Mononuclear cell (primary cell): ENCODE measurements around the genes MINDY3 and PTER.

GRCh38 chr10:15333852-15334449 is 37.1 kb downstream of the FAM171A1 start:
- RRBS = no CpG with 5 or more reads among the region's 6 CpGs

DNA sequence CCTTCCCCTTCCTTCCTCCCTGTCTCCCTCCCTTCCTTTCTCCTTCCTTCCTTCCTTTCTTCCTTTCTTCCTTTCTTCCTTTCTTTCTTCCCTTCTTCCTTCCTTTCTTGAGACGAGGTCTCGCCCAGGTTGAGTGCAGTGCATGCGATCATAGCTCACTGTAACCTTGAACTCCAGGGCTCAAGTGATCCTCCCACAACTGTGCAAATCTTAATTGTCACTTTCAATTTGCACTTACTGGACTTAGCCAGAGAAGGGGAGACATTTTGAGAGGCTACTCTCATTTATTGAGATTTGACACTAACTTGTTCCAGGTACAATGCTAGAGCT is 157.9 kb upstream of the FAM171A1 start:
- RRBS = no CpG with 5 or more reads among the region's 3 CpGs

DNA sequence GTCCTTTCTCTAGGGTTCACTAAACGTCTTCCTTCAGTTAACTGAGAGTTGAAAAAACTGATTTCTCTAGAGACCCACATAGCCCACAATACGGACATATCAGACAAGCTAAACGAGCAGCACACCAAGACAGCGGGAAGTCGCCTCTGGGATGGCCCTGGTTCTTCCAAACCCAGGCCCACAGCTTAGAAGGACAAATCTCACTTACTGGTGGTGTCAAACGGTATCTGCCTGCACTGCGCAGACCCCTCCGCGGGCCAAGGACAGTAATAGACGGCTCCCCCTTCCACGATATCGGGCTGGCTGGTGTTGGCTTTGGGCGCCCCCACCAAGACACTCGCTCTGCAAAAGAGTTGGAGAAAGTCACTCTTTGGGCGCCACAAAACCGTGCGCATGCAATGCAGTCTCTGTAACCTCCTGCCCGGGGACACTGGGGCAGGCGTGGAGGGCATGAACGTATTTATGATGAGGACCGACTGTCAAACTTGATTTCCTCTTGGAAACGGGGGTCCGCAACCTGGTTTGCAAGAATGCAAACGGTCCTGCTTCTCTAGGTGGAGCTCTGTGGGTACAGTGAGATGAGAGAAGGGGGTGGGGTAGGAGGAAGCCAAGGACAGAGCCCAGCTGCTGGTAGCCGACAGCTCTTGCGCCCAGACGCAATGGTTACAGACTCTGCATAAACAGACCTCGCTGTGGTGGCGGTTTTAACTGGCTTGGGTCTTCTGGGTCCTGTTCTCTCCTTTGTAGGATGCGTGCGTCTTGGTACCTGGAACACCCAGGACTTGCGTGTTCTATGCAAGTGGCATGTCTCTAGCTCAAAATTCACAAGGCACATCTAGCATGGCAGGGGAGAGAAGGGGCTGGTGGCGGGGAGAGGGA is 925 bp downstream of the ITGA8 start:
- RRBS = no CpG with 5 or more reads among the region's 33 CpGs

DNA sequence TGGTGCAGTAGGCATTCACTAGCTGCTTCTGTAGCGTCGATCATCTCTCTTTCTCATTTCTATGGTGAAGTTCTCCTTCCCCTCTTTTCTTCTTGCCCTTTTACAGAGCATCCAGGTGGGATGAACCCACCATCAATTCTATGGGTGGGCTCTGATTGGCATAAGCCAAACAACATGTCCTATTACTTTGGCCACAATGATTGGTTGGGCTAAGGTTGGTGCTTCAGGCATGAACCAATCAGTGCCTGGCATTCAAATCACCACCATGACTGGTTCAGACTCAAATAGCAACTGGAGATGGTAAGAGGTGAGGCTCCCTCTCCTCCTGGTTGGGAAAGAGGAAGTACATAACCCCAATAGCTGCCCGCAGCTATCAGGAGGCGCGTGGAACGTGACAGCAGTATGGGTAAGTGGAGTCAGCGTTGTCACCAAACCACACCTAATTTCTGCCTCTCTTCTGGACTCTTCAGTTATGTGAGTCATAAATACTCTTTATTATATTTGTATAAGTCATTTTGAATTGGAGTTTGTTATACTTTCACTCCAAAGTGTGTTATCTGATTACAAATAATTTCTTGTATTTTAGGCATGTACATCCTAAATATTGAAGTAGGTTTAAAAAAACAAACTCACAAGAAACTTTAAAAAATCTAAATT is 17.9 kb upstream of the ITGA8 start:
- RRBS = no CpG with 5 or more reads among the region's 7 CpGs

GRCh38 chr10:15851528-15852258 is 8.6 kb downstream of the MINDY3 start:
- RRBS = no CpG with 5 or more reads among the region's 6 CpGs

GRCh38 chr10:15859690-15860732 is at the start of gene MINDY3:
MINDY3 (minus strand) TSS chr10:15860507.
- RRBS = 2% methylated on average over 21 of the region's 55 CpGs

GRCh38 chr10:16436877-16437843 is at the start of gene PTER:
PTER (plus strand) TSS chr10:16437010.
- RRBS = 1% methylated on average over 6 of the region's 45 CpGs

DNA sequence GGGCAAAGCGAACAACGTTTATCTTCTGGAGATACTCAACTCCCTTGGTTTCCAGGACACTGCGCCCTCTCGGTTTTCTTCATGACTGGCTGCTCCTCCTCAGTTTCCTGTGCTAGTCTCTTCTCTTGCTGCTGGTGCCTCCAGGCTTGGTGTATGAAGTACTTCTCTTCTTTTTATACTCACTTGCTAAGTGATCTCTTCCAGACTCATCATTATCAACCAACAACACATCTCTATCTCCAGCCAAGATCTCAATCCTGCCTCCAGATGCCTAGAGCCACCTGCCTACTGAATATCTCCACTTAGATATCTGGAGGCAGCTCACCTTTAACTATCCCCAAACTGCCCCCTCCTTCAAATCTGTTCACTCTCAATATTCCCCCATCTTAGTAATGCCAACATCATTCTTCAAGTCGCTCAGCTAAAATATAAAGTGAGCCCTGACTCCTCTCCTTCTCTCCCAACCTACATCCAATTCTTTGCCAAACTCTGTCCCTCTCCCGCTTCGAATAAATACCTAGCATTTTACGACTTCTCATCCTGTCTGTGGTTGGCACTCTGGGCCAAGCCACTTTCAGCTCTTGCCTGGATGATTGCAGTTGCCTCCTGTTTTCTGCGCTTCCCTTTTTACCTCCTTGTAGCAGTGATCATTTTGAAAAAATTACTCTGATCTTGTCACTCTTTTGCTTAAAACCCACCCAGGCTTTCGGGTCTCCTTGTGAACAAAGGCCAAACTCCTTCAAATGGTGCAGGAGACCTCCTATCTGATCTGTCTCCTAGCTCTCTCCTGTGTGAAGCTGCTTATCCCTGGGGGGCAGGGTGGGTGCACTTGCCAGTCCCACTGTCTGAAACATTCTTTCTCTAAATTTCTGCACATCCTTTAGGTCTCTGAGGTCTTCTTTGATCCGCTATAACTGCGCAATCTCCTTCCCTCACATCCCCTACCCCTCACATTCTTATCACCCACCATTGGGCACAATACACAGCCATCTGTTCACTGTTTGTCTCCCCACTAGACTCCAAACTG is 114.6 kb upstream of the C1QL3 start:
- RRBS = no CpG with 5 or more reads among the region's 12 CpGs

DNA sequence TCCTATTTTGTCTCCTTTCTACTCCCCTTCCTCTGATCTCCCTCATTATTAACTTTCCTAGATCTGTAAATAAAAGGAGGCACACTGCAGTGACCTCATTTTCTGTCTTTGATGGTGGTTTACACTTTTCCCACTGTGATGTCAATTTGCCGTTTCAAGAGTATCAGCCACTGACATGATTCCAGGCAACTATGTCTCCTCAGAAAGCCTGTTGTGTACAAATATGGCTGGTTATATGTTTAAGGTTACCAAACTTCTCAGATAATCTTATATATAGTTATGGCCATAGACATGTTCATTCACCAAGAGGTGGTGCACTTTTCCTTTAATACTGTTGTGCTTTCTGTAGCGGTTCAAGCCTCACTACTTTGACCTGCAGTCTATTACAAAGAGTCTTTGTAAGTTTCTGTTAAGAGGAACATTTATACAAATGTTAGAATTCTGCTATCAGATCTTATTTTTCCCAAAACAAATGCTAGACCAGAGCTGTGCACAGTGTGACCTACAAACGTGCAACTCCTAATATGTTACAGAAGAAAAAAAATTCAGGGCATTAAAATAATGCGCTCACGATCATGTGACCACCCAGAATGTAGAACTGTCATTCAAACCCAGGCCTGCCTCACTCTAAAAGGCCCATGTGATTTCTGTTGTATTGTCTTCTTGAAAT is 147.1 kb upstream of the C1QL3 start:
- RRBS = no CpG with 5 or more reads among the region's 5 CpGs

DNA sequence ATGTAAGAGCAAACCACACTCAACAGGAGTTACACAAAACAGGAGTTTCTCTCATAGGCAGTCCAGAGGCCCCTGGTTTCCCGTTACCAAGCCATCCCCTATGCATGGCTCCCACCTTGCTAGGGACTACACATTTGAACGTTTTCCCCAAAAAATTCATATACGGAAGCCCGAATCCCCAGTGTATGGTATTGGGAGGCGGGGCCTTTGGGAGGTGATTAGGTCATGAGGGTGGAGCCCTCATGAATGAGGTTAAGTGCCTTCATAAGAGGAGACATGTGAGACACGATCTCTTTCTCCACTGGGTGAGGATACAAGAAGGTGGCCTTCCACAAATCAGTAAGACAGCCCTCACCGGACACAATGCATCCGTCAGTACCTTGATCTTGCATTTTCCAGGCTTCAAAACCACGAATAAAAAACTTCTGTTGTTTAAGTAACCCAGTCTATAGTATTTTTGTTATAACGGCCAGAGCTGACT is 29.0 kb downstream of the RSU1 start:
- RRBS = no CpG with 5 or more reads among the region's 10 CpGs

- RRBS = no CpG with 5 or more reads among the region's 7 CpGs
Observed at GRCh38 chr10:16992794-16993121, 136.9 kb downstream of the CUBN start.

DNA sequence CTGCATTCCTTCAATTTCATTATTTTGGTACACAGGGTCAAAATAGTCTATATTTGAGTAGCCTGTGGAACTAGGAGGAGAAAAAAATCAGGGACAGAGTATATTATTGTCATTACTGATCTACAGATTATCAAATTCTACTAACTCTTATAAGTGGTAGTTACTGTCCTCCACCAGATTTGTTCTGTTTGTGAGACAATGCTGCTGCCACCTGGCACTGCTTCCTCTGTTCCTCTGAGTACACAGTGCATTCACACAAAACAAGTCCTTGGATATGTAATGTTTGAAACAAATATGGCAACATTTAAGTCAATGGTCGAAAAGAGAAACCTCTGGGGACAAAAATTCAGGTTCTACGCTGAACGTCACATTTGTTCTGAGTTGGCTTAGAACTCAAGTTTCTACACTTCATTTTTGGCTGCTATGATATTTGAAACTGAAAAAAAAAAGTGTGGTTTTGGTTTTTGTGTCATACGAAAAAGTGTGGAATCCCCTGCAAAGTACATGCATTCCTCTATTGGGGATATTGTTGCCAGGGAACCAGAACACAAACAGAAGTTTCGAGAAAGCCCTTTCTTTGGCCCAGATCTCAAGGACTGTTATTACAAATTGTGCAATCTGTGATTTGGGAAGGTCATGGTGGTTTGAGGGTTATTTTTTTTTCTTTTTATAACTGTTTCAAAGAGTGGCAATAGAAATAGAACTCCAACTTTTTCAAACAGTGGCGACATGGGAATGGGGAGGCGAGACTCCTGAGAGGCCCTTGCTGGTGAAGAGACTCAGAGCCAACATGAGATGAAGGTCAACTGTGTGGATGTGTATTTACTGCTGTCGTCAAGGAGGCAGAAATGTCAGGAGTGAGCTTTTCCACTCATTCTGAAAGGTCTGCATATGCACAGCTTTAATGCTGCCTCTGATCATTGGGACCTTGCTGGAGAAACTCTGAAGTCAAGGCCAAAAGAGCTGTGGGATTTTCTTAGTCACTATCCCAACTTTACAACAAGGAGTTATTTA is 127.5 kb downstream of the CUBN start:
- RRBS = no CpG with 5 or more reads among the region's 8 CpGs

- RRBS = no CpG with 5 or more reads among the region's 10 CpGs
Observed at GRCh38 chr10:17214687-17215695, 13.1 kb upstream of the VIM start.

DNA sequence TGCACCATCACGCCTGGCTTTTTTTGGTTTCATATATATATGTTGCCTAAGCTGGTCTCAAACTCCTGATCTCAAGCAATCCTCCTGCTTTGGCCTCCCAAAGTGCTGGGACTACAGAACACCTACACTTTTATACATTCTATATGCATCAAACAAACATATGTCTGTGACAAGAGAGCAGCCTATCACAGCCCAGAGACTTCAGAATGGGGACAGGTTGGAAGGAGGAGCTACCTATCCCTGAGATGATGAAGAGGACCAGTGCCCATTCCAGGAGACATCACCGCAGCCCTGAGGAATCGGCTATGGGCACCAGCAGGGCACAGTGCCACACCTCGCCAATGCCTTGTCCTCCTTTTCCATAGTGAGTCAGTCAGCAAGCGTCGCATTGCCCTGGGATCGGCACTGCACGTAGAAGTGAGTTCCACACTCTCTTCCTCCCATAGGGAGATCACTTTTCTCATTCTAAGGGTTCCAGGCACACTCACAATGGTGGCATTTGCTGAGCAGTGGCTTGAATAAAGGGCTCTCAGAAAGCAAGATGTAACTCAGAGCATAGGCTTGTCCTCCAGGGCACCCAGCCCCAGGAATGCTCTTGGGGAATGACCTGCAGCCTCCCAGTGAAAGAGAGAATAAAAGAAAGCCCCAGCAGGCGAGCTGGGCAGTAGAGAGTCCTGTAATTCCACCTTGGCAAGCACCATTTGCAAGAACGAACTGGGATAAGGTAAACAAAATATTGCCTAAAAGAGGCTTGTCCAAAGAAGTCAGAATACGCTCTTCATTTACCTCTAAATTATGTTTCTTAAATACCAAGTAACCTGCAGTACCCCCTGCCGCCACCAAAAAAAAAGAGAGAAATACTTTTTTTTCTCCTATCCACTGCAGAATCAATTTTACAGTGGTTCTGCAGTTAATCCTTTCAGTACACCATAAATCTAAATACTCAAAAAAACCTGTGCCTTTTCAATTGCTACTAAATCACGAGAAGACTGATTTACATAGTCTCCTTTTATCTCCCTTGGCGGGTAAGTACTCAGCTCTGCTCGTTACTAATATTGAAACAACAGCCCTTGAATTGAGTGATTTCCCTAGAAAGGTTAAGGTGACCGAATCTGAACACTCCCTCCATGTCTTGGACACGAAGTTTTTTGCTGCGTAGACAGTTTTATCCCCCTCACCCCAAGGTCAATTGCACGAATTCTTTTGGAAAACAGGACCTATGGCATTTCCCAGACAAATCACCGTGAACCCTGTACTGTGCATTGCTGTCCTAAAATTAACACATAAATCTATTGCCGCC is 969 bp upstream of the VIM start:
- RRBS = no CpG with 5 or more reads among the region's 21 CpGs

DNA sequence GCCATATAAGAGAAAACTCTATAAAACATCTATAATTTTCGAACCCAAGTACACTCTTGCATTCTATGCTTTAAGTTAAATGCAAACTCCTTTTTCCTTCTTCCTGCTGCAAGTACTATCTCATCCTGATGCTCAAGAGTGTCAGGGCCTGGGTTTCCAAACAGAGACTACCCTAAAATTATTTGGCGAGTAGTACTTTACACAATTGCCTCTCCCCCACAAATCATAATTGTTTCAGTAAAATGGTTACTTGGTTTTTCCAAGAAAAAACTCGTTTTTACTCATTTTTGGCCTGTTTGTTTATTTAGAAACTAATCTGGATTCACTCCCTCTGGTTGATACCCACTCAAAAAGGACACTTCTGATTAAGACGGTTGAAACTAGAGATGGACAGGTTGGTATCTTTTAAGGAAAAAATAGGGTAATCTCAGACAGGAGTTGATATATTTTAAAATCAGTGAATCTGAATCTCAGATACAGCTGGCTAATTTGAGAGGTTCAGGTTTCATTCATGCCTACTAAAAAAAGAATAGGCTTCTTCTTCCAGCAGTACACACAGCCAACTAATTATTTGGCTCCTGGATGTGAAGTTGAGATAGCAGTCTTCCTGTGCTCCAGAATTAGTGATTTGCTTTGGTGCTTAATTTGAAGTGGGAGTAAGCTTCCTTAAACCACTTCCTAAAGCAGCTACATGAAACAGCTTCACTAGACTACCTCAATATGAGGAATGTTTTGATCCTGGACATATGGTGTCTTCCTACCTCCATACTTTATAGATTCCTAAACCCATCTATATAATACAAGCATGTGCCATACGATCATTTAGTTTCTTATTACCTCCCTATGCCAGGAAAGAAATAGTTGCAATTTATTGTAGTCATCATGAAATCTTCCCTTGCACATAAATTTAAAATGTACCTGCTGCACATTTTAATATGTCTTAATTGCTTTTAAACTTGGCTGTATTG is 8.2 kb downstream of the VIM start:
- RRBS = no CpG with 5 or more reads among the region's 5 CpGs

DNA sequence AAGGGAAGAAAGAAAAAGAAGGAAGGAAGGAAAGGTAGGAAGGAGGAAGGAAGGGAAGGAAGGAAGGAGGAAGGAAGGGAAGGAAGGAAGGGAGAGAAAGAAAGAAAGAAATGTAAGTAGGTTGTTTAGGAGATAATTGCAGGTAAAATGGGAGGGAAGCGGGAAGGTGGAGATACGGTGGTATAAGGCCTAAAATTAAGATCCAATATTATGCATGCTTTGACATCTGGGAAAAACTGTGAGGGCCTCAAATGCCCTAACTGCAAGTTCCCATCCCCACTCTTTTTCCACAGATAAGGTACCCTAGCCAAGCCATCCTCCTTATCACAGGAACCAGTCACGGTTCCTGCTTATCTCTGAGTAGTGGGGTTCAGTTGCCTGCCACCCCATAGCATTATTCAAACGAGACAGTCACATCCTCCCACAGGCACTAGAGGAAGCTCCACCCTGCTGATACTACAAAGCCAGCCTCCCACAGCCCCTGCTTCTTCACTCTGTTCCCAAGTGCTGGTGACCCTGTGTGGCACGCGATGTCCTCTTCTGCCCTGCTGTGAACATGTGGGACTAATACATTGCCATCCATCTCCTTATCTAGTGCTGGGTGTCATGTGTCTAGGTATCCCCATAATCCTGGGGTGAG is 28.6 kb downstream of the ST8SIA6 start:
- RRBS = no CpG with 5 or more reads among the region's 6 CpGs

- RRBS = no CpG with 5 or more reads among the region's 3 CpGs
Observed at GRCh38 chr10:17454995-17455699, 752 bp upstream of the ST8SIA6 start.

DNA sequence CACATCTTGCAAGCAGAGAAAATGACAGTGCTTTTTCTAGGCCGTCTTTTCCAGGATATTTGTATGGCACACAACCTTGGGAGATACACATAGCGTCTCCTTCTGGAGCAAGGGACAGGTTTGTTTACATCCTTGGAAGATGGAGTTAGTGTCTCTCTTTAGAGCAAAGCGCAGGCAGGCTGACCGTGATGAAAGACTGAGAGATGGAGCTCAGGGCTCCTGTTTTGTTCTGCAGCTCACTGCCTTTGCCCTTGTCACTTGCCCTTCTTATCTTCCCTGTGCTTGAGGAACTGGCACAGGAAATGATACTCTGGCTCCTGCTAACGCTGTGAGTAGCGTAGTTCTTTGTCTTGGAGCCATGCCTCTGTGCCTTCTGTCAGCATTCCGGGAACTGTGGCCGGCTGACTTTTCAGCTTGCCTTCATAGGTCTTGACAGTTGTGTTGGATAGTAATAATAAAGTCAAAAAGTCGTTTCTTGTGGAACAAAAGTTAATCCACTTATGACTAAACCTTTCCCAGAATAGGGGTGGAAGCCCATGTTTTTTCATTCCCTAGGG is 16.9 kb upstream of the TMEM236 start:
- RRBS = no CpG with 5 or more reads among the region's 9 CpGs

DNA sequence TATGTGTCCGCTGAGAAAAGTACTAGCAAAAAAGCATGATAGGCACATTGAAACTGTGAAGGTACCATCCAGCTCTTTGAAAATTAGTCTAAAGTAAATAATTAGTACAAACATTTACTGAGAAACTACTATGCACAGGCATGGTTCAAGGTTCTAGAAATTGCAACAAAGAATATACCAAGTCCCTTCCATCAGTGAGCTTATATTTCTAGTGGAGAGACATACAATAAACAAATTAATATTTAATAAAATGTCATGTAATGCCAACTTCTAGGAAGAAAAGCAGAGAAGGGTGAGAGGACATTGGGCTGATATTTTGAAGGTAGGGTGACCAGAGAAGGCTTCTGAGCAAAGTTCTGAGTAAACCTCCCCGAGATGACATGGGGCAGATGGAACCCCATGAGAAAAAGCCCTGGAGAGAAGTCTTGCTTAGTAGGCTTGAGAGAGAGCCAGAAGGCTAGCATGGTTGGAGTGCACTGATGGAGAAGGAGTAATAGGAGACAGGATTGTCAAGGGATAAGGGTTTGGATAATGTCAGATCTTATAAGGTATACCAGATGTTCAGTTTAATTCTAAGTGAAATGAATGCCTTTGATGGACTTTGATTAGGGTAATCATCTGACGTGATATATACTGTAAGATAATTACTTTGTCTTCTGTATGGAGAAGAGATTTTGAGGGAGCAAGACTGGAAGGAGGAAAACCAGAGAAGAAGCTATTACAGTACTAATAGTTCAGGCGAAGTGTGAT is 59.0 kb downstream of the CACNB2 start:
- RRBS = no CpG with 5 or more reads among the region's 4 CpGs

- RRBS = no CpG with 5 or more reads among the region's 19 CpGs
Observed at GRCh38 chr10:18260247-18260962, 120.2 kb downstream of the CACNB2 start.